ENCODE measurements around the genes SPG7 and PRDM7.

DNA sequence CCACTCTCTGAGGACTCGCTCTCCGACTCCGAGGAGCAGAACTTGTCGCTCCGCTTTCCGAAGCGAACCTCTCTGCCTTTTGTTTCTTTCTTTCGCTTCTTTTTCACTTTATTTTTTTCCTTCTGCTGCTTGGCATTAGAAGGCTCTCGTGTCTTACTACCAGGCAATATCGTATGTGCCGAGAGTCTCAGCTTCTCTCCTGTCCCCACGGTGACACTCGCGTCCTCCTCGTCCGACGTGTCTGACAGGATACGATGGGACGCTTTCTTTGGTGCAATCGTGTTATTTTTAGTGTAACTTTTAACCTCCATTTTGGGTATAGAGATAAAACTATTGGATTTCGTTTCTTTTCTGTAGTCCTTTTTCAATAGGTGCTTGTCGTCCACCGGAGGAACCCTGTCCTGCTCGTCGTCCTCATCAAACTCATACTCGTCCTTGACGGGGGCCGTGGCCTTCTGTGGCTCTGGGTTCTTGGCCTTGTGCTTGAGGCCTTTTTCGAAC lies 67.6 kb downstream of the ZNF778 start:
- RRBS, 2 experiments = no CpG with 5 or more reads among the region's 29 CpGs

DNA sequence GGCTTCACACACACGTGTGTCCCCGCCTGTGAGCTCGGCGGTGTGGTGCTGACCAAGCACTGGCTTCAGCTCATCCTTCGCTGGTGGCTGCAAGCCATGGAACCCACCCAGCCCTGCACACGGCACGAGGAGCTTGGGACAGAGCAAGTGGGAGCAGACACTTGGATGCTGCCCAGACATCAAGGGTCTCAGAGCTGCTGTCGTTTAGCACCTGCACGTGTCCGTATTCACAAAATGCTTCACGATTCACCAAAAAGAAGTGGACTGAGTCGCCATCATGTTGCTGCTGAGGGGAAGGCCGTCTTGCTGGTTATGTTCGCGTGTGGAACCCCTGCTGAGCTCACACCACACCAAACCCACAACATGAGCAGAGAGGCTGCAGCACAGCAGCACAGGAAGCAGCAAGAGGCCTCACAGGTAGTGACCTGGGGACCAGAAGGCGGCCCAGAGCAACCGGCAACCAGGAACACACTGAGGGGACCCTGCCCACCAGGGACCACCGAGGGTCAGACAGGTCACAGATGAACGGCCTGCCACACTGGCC lies 98.1 kb downstream of the ZNF778 start:
- RRBS, 2 experiments = no CpG with 5 or more reads among the region's 19 CpGs

GRCh38 chr16:89316792-89317447 lies 99.4 kb downstream of the ZNF778 start:
- RRBS, 2 experiments = no CpG with 5 or more reads among the region's 17 CpGs

GRCh38 chr16:89344320-89345346 lies 127.1 kb downstream of the ZNF778 start:
- RRBS, 2 experiments = 5 to 7% methylated on average over 4 of the region's 28 CpGs

GRCh38 chr16:89363368-89363937 lies 126.9 kb downstream of the ANKRD11 start:
- RRBS, 2 experiments = no CpG with 5 or more reads among the region's 10 CpGs

- RRBS, 2 experiments = no CpG with 5 or more reads among the region's 26 CpGs
Observed at GRCh38 chr16:89407198-89408441, 82.7 kb downstream of the ANKRD11 start.

GRCh38 chr16:89469290-89469685 lies 21.1 kb downstream of the ANKRD11 start:
- RRBS, 2 experiments = no CpG with 5 or more reads among the region's 12 CpGs

DNA sequence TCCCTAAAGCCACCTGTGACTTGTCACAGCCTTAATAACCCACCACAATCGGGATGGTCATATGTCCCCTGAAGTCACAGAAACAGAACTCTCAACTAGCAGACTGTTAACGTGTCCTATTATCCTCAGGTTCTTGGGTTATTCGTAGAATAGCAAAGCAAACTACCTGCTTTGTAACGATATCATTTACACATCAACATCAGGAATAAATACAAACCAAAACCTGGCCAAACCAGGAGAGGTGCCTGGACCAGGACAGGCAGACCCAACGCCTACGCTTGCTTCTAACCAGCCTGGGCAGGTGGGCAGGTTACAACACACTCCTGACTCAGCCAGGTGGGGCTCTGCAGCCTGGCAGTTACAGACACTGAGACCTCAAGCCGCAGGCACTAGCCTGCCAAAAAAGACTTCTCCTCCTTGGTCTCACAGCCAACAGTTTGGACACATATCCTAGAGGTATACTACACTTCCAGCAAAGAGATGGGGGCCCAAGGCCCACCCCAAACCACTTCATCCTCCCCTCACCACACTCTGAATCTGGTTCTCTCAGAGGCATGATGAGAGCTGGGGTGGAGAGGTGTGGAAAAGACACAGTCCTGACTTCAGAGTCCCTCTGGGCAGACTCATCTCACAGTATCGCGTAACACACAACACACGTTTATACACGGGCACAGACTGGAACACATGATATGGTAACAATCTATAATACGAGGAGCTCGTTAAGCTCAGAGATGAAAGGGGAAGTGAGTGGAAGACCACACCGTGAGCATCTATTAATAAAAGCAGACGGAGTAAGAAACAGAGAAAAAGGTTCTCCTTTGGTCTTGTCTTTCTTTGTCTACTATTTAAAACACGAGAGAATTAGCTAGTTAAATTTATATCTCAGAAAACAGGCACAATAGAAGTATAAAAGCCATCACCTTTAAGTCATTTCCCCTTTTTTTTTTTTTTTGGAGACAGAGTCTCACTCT lies 13.8 kb downstream of the ANKRD11 start:
- RRBS, 2 experiments = no CpG with 5 or more reads among the region's 16 CpGs

- RRBS, 2 experiments = no CpG with 5 or more reads among the region's 24 CpGs
Observed at GRCh38 chr16:89478315-89479422, 11.7 kb downstream of the ANKRD11 start.

DNA sequence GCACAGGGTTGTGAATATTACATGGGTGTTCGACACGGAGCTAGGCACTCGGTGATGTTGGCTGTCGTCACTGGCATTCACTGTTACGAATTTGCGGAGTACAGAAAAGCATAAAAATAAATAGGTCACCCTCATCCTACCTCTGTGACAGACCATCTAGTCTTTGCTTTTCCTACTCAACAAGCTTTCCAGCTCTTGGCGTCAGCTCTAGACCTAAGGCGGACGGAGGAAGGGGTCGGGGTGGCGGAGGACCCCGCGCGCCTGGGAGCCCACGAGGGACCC lies 934 bp upstream of the SPG7 start:
- RRBS, 2 experiments = no CpG with 5 or more reads among the region's 15 CpGs

GRCh38 chr16:89507610-89508607 lies at the start of gene SPG7:
Gene SPG7 (plus strand): TSS chr16:89508403.
- RRBS, 2 experiments = 1% methylated on average over 51 to 52 of the region's 116 CpGs

DNA sequence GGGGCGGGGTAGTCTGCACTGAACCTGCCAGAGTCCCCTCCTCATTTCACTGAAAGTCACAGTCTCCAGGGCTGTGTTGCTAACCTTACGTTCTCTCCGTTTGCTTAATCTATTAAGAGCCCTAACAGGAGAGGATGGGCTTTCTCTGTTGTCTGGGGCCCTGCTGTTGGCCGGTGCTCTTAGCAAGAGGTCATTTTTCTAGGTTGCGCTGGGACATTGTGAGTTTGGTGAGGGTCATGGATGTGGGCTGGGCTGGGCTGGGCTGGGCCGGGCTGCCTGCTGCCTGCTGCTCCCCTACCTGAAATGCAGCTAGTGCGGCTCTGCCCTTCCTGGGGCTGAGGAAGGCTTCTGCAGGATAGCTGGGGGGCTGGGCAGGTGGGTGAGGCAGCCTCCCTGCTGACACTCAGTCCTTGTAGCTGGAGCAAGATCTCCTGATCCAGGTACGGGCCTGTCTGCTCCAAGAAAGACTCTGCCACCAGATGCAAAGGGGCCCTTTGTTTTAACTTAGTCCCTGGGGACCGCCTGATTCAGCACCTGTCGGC lies 4.6 kb downstream of the RPL13 start:
- RRBS, 2 experiments = 0 to 17% methylated on average over 1 to 2 of the region's 10 CpGs

DNA sequence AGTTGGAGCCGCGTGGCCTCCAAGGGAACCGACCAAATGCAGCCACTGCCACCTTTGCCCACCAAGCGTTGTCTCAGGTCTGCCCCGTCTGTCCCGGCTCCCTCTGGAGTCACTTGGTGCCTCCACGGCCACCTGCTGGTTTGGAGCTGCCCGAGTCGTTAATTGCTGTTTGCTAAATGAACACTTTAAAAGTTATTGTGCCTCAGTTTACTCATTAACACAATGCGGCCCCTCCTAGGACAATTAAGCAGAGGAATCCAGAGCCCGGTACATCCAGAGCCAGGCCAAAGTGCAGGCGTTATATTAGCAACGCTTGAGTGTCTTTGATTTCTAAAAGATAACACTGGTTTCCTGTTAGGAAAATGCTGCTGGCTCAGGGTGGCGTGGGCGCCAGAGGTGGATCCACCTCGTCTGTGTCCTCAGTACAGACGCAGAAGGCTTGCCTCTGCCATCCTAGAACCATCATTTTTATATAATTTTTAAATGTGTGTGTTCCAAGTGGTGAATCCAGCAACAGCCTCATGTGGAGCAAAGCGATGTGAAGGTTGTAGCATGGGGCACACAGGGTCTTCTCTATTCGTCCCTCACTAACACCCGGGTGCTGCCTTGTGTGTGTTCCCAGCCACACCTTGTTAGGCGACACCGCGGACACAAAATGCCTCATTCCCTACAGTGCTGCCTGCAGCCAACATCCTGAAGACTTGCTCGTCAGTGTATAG lies 5.0 kb upstream of the DPEP1 start:
- RRBS, 2 experiments = no CpG with 5 or more reads among the region's 24 CpGs

- RRBS, 2 experiments = 80 to 100% methylated on average over 1 of the region's 19 CpGs
Observed at GRCh38 chr16:89730627-89731228, 9.4 kb downstream of the ZNF276 start.

DNA sequence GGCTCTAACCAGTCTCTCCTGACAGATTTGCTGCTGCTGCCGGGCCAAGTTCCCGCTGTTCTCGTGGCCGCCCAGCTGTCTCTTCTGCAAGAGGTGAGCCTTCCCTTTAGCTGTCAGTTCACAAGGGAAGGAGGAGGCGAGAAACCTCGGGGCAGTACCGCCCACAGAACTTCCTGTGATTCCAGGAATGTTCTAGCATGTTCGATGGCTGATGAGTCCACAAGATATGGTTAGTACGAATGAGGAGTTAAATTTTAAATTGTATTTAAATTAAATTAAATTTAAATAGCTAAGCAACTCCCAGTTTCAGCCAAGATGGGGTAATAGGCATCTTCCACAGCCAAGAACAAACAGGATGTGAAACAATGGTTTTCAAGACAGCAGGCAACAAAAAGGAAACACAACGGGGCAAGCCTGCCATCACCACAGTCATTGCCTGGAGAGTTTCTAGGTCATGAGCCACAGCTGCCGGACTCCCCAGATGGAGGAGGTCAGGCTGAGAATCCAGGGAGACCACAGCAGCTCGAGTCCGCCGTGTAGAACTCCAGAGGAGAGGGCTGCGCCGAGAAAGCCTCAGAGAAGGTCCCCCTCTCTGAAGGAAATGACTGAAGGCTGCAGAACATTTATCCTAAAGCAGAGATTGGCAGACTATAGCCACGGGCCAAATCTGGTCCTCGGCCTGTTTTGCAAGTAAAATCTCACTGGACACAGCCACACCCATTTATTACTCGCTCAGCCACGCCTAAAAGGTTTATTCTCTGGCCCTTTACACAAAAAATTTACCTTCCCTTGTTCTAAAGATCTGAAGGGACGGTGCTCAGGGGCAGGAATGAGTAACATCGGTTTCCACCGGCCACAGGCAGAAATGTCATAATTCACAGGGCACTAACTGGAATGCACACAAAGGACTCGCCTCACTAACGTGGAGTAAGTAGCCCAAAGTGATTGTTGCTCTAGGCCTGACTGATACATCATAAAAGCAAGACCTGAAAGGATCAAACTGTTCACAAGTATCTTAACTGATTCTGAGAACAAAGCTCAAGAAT lies 9.3 kb upstream of the TCF25 start:
- RRBS, 2 experiments = no CpG with 5 or more reads among the region's 25 CpGs

GRCh38 chr16:89890740-89891559 lies 17.6 kb downstream of the TCF25 start:
- RRBS, 2 experiments = no CpG with 5 or more reads among the region's 17 CpGs

DNA sequence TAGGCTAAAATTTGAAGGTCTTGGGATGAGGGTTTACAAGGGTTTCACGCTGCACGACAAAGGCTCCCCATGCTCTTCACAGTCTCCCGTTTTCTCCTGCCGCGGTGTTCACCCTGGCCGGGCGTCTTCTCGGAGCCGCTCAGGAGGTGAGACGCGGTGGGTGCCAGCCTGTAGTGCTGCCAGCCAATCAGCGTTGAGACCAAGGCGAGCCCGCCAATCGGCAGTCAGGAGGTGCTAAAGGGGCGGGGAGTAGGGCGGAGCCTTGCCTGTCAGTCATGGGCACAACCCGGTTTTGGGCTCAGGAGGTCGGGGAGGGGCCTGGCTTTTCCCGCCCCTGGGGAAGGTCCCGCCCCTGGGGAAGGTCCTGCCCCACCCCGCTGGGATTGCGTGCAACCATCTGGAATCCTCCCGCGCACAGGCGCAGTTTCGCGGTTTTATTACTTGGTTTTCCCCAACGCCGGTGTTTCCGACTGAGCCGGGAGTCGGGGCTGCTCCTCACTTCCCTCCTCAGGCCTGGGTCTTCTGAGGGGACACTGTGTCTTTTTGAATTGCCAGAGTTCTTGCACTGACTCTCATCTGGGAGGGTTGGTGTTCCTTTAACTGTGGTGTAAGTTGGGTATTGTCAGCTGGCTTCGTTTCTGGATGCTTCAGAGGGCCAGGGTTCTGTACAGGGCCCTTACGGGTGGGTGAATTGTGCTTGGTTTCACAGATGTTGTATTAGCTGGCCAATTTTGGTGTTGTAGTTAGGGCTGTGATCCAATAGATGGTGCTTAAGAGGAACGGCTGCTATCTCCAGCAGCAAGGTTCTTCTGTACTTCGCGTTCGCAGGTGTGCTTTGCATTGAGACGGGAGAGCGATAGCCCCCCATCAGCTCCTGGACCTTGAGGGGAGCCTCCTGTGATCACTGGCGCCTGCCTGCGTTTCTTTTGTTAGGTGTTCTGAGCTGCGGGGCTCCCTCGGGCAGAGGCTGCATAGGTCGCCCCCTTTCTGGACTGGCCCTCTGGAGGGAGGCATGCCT lies at the start of gene PRDM7:
PRDM7 (minus strand) TSS at position 143 of the 1,018 bp plus-strand sequence.
- RRBS, 2 experiments = no CpG with 5 or more reads among the region's 46 CpGs